ENCODE results near the gene UST.

DNA sequence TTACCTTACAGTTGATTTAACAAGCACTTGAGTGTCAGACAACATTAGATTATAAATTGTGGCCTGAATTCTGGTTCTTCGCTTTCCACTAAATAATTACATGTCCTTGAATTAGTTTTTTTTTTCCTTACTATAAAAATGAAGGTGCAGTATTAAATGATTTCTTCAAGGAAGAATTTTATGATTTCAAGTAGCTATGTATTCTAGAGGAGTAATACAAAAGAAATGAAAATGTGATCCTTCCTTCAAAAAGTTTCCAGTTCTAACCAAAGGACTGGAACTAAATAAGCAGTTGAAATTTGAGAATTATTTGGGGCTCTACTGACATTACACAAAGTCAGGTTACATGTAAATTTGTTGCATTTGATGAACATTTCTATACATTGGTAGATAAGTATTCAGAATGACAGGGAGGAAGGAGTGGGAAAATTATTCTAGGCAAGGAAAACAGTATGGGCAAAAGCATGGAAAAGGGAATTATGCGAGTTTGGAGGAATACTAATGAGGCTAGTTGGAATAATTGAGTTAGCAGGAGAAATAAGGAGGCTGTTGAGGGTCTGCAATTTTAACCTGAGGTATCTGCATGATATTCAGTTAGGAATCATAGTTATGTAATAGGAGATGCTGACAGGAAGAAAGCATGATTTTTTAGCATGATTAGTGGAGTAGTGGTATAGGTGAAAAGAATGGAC is 5.3 kb downstream of the STXBP5 start:
- PRO-cap = no peak

- PRO-cap = no peak
Observed at GRCh38 chr6:147255916-147256821, 52.0 kb downstream of the STXBP5 start.

DNA sequence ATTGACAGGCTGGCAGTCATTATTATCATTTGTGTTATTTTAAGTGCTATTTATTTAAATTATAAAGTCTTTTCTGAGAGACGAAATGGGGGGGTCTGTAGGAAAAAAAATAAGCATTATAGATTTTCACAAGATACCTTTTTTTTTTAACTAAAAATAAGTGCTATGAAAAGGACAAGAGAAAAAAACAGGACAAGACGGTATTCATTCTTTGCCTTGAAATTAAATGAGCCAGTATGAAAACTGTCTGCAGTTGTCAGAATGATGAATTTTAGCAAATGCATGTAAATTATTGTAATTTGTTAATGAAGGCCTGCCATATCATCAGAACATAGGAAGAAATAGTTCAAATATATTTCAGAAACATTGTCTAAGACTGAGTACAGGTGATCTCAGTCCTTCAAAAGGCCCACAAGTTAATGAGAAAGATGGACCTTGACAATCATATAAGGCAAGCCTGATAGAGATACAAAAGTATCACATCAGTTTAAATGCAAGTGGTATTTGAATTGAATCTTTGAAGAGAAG is 55.5 kb downstream of the STXBP5 start:
- PRO-cap = no peak

DNA sequence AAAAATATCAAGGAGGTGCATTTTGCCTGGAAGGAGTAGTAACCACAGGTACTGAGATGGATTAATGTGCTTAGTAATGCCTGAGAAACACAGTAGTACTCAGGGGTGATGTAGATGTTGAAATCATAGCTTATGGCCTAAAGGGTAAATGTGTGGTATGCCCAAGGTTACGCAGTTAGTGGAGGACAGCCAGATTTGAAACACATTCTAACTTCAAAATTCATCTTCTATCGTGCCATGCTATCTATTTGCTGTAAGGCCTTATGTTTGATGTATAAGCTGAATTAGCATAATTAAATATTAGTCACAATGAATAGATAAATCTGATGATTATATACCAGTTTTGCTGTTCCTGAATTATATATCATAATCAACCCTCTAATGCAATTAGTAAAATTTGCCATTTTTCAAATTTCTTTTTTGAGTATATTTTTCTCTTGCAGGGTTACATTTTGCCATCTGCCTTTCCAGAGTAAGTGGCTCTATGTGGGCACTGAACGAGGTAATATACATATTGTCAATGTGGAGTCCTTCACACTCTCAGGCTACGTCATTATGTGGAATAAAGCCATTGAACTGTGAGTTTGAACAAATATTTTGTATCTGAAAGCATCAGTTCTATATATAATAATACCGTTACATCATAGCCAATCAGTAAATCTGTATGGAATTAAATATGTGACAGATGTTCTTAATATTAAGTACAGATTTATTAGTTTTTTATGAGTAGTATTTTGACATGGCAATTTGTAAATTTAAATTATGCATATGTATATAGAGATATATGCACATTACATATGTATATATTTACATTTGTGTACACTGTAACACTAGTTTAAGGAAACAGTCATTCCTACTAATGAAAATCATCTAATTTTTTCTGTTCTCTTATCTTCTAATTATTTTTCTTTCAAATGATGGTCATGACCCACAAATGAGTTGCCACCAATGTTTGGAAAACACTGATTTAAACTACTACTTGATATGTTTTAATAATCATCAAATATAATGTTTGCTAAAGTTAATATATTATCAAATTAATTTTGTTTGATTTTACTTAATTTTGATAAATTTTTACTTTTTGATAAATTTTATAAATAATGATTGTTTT is 56.3 kb downstream of the STXBP5 start:
- PRO-cap = no peak

- PRO-cap = no peak
Observed at GRCh38 chr6:147303173-147303859, 99.1 kb downstream of the STXBP5 start.

- PRO-cap = no peak
Observed at GRCh38 chr6:147308418-147309218, 104.4 kb downstream of the STXBP5 start.

- PRO-cap = no peak
Observed at GRCh38 chr6:147350671-147351811, 146.8 kb downstream of the STXBP5 start.

GRCh38 chr6:147363279-147363859 is 145.1 kb upstream of the SAMD5 start:
- PRO-cap = no peak

- PRO-cap = no peak
Observed at GRCh38 chr6:147530645-147531156, 22.2 kb downstream of the SAMD5 start.

GRCh38 chr6:147558929-147559533 is 50.5 kb downstream of the SAMD5 start:
- PRO-cap = no peak

DNA sequence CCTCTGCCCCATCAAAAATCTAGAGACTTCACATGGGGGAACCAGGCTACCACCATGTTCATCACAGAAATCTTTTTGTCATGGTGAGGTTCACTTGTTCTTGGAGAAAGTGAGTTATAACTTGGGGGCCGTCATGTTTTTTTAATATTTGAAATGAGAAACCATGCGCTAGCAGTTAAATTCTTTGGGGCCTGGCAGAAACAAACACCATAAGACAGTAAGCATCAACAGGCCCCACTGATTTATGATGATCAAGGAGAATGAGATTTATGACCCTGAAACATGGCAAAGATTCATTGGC is 410.7 kb downstream of the SAMD5 start:
- PRO-cap = no peak

DNA sequence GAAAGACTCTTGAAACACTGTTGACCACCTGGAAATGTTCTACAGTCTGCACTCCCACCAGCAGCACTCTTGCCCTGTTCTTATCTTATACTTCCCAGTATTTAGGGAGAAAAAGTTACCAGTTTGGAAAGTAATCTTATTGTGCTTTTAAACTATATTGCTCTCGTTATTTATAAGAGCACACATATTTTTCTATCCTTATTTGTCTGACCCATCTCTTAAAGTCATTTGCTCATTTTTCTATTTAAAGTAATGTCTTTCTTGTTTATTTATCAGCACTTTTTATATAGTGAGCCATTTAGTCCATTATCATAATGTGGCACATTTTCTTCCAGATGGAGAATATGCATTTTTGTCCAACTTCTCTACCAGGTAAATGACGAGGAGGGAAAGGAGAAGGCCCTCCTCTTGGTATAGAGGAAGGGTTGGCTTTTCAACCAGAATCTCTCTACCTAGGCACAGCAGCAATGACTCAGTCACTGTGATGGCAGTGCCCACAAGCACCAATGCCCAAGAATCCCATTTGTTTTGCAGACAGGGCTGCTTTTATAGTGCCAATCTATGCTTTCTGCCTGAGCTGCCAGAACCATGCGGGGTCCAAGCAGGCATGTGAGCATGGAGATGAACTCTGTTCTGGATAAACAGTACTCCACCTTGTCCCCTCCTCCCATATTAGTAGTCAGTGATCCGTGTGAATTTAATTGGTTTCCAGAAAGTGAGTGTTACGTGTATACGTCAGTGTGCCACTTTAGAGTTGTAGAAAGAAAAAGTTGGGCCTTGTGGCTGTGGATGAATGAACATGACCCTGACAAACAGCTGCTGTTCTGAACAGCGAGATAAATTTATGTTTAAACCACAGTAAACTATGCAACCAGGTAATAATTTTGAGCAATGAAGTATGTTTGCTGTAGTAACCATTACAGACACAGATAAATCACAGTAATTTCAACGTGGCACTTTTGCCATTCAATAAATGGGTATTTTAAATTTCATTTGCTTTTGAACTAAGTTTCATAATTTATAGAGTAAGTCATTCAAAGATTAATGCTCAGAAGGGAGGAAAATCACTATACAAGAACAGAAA is 79.4 kb downstream of the SASH1 start:
- PRO-cap = no peak

DNA sequence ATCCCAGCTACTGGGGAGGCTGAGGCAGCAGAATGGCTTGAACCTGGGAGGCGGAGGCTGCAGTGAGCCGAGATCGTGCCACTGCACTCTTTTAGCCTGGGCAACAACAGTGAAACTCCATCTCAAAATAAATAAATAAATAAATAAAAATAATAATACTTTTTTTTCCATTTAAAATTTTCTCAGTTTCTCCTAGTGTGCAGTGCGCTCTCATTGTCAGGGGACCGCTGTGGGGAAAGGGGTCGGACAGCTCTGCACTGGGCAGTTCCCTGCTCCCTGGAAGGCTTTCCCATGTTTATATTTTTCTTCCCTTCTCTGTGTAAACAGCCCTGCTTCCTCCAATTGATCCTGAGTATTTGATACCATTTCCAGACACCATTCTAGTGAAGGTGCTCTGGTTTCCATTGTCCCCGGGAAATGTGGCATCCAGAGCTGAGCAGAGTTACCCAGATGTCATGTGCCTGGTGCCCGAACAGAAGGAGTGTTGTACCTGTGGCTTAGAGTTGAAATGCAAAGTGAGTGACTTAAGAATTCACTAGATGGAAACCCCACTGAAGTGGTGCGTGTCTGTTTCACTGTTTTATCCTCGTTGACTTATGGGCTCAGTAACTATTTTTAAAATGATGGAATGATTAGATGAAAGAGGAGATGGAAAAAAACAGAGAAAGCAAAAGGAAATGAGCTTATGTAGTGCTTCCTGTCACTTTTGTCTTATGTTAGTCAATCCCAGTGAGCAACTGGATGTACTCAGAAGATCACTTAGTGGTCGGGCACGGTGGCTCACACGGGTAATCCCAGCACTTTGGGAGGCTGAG is 83.7 kb downstream of the SASH1 start:
- PRO-cap = no peak

- PRO-cap = no peak
Observed at GRCh38 chr6:148451555-148452238, 109.1 kb downstream of the SASH1 start.

- PRO-cap = no peak
Observed at GRCh38 chr6:148494107-148494690, 151.6 kb downstream of the SASH1 start.

DNA sequence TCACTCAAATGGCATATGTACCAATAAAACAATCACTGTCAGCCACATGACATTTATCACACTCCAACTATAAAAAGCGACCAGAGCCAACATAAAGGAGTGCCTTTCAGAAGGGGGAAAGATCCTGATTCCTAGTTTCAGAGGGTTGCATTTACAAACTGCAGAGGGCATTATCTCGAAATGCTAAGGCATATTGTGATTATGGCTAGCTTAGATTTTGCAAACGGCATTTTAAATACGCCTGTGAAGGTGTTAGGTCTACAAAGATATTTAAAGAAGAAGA is 176.4 kb downstream of the SASH1 start:
- PRO-cap = no peak

GRCh38 chr6:148700630-148701130 is 46.1 kb upstream of the UST start:
- PRO-cap = no peak

- PRO-cap = bidirectional peak, plus-strand start at chr6:148747030, minus-strand start at chr6:148746950
Observed at GRCh38 chr6:148746073-148747160, at the start of gene UST. UST (plus strand) TSS chr6:148747030.

DNA sequence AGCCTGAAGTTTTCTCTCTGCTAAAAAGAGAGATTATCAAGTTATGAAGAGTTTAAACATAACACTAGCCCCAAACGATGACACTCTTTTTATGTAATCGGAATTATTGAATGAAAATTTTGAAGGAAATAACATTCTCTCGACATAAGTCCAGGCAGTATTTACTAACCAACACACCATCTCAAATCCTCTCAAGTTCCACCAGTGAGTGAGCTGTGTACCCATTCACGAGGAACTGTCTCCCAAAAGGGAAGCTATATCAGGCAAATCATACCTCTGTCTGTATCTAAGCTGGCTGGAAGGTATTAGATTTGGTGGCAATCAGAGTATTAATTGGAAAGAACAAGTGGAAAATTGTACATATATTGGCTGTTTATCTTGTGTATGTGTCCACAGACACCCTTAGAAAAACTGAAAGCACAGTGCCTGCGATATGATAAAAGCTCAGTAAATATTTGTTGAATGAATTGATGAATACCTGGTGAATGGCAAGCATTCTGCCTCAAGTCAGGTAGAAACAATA is 37.5 kb downstream of the UST start:
- PRO-cap = no peak

GRCh38 chr6:148797259-148797745 is 50.5 kb downstream of the UST start:
- PRO-cap = no peak